Right atrium auricular region (tissue), 2 donors: ENCODE results near the gene NSG1.

- PRO-cap: no peak
- RAMPAGE, long total RNA, 2 experiments: no peak in any of the 2 experiments
These were observed 9.0 kb downstream of the NOP14 start for GRCh38 chr4:2954175-2954624.

GRCh38 chr4:3099186-3099649, 24.7 kb downstream of the HTT start:
- PRO-cap: no peak
- RAMPAGE, long total RNA, 2 experiments: no peak in any of the 2 experiments

DNA sequence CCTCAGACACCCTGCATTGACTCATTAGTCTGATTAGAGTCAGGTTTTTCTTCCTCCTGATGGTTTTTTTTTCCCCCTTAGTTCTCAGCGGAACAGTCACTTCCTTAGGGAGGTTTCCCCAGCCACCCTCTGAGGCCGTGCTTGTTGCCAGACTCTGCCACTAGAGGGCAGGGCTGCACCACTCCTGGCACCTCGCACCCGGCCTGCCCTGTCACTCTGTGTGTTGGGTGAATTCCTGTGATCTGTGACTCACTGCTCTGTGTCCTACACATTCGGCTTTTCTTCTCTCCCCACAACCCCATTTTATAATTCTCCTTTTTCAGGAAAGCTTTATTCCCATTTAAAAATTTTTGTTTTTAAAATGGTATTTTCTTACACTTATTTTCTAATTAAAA, 32.1 kb downstream of the HTT start:
- PRO-cap: no peak
- RAMPAGE, long total RNA, 2 experiments: no peak in any of the 2 experiments

DNA sequence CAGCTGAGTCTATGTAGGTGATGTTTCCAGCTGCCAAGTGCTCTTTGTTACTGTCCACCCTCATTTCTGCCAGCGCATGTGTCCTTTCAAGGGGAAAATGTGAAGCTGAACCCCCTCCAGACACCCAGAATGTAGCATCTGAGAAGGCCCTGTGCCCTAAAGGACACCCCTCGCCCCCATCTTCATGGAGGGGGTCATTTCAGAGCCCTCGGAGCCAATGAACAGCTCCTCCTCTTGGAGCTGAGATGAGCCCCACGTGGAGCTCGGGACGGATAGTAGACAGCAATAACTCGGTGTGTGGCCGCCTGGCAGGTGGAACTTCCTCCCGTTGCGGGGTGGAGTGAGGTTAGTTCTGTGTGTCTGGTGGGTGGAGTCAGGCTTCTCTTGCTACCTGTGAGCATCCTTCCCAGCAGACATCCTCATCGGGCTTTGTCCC, 6.1 kb upstream of the MSANTD1 start:
- PRO-cap: no peak
- RAMPAGE, long total RNA, 2 experiments: no peak in any of the 2 experiments

GRCh38 chr4:3261417-3261892, 12.5 kb downstream of the MSANTD1 start:
- PRO-cap: unidirectional peak, minus-strand start at chr4:3261678
- RAMPAGE, long total RNA, 2 experiments: no peak in any of the 2 experiments

DNA sequence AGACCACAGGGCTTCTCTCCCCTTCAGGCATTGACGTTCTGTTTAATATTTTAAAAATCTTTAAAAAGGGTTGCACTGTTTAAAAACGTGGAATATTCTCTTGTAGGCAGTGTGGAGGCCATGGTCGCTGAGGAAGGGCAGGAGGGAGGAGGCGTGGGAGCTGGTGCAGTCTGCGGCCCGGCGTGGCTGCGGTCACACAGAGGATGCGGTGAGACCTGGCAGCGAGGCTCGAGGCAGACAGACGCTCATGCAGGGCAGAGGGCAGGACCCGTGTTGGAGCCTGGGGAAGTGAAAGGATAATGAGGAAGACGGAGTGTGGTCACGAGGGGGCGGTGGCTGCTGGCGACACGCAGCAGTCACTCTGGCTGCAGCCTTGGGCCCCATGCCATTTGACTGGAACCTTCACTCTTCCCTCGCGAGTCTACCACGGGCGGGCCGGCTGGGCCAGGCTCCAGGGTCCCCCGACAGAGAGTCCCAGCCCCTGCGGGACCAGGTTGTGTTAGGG, 68.9 kb upstream of the HGFAC start:
- PRO-cap: no peak
- RAMPAGE, long total RNA, 2 experiments: no peak in any of the 2 experiments

- PRO-cap: bidirectional peak, plus-strand start at chr4:3487117, minus-strand start at chr4:3486922
- RAMPAGE, long total RNA, 2 experiments: no peak in any of the 2 experiments
These were observed 23.8 kb downstream of the DOK7 start for GRCh38 chr4:3486779-3487339.

DNA sequence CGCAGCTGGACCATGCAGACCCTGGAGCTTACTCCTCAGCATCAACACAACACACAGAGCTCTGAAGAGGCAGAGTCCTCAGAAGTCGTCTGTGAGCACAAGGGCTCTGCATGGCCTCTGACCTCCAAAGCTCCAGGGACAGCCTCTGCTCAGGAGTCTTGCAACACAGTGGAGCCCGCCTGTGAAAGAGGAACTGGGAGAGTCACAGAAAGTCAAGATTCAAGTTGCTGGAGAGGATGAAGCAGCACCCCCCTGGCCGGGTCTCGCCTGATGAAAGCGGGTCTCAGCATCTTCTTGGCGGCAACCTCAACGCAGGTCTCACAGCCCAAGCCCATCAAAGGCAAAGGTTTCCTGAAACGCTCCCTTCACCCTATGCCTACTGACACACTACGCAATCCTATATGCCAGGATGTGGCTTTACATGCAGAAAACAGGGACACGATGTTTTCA, 2.8 kb downstream of the LRPAP1 start:
- PRO-cap: no peak
- RAMPAGE, long total RNA, 2 experiments: no peak in any of the 2 experiments

- PRO-cap: unidirectional peak, minus-strand start at chr4:3984887
- RAMPAGE, long total RNA, 2 experiments: no peak in any of the 2 experiments
These were observed 218.5 kb downstream of the ADRA2C start for GRCh38 chr4:3984647-3985206.

DNA sequence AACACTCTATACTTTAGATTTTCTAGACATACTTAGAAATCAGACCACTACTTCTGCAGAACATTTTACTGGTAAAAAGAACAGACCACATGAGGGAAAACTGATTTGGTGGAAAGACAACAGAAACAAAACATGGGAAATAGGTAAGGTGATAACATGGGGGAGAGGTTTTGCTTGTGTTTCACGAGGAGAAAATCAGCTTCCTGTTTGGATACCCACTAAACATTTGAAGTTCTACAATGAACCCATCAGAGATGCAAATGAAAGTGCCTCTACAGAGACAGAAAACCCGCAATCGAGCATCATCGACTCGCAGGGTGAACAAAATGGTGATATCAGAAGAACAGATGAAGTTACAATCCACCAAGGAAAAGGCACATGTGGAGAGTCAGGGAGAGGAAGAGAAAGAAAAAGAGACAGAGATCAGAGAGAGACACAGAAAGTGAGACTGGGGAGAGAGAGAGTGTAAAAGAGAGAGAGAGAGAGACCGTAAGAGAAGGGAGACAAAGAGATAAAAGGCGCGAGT, 153.2 kb downstream of the OTOP1 start:
- PRO-cap: no peak
- RAMPAGE, long total RNA, 2 experiments: no peak in any of the 2 experiments

DNA sequence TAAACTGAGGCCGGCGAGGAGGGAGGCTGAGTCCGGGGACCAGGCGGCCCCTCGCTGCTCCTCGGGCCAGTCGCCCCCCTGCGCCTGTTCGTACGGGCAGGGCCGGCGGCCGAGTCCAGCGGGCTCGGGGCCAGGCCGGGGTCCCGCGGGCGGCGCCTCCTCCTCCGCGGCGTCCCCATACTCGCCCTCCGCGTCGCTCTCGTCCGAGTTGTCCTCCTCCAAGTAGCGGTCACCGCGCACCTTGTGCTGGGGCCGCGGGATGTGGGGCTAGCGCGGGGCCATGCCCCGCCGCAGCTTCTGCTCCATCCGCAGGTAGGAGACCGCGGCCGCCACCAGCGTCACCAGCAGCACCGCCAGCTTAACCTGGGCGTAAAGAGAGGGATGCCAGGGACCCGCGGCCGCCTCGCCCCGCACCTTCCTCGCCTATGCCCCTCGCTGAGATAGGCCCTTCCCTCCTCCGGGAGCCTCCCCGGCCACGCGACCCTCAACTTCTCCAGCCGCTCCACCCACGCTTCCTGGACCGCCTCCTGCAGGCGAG, 83.3 kb downstream of the OTOP1 start:
- PRO-cap: no peak
- RAMPAGE, long total RNA, 2 experiments: no peak in any of the 2 experiments

DNA sequence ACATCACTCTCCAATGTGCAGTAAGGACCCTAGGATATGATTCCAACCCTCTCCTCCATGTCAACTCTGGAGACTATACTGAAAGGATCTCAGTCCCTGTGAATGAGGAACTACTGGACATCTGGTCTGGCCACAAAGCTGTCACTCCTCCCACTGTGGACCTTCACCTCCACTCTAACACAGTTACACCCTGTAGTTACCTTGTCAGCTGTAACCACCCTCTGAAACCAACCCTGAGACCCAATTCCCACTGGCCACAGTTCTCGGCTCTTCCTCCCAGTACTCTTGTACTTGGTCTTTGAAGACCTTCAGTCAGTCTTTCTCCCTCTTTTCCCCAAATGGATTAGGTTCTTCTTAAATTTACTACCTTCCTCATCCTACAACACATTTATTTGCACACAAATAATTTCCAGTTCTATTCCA, 2.8 kb downstream of the TMEM128 start:
- PRO-cap: no peak
- RAMPAGE, long total RNA, 2 experiments: no peak in any of the 2 experiments

- PRO-cap: unidirectional peak, plus-strand start at chr4:4387105
- RAMPAGE, long total RNA, 2 experiments: start-site peak on the plus strand in 2 of 2 experiments, at chr4:4386995-4387124 at its widest, 32 to 192 reads per replicate
These were observed at the start of gene NSG1 for GRCh38 chr4:4386621-4387294. Gene NSG1, plus strand, starts transcription at chr4:4387102.

DNA sequence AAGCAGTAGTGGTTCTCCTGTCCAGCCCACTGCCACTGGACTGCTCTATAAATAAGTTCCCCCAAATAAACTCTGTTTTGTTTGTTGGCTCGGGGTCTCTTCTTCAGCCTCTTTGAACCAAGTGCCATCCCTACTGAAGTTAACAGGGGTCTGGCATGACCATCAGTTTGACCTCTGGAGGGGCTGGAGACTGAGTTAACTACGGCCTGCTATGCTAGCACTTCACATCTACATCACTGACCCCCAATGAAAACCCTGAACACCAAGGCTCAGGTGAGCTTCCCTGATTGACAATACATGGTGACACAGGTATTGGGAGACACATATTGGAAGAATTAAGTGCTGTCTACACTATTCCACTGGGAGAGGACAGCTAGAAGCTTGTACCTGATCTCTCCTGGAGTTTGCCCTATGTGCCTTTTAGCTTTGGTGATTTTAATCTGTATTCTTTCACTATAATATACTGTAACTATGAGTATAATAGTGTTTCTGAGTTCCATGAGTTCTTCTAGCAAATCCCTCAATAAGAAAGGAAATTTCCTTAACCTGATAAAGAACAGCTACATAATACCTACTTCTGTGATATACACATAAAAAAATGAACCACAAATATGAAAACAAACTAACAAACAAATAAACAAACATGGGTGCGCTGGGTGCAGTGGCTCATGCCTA, 57.4 kb downstream of the NSG1 start:
- PRO-cap: no peak
- RAMPAGE, long total RNA, 2 experiments: no peak in any of the 2 experiments

DNA sequence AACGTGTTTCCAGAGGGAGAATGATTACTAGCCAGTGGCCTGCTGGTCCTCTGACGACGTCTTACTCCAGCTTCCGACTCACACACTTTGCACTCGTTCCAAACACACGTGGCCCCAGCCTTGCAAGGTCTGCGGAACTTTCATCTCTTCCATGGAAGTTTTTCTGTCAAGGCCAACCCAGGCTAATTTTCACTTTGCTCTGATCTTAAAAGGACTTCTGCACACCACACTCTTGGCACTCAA, 69.5 kb downstream of the STX18 start:
- PRO-cap: no peak
- RAMPAGE, long total RNA, 2 experiments: no peak in any of the 2 experiments

GRCh38 chr4:4540927-4541655, 757 bp downstream of the STX18 start:
- PRO-cap: no peak
- RAMPAGE, long total RNA, 2 experiments: no peak in any of the 2 experiments

GRCh38 chr4:4575105-4576060, 33.5 kb upstream of the STX18 start:
- PRO-cap: bidirectional peak, plus-strand start at chr4:4575490, minus-strand start at chr4:4575322; unidirectional peak, minus-strand start at chr4:4575592
- RAMPAGE, long total RNA, 2 experiments: no peak in any of the 2 experiments

DNA sequence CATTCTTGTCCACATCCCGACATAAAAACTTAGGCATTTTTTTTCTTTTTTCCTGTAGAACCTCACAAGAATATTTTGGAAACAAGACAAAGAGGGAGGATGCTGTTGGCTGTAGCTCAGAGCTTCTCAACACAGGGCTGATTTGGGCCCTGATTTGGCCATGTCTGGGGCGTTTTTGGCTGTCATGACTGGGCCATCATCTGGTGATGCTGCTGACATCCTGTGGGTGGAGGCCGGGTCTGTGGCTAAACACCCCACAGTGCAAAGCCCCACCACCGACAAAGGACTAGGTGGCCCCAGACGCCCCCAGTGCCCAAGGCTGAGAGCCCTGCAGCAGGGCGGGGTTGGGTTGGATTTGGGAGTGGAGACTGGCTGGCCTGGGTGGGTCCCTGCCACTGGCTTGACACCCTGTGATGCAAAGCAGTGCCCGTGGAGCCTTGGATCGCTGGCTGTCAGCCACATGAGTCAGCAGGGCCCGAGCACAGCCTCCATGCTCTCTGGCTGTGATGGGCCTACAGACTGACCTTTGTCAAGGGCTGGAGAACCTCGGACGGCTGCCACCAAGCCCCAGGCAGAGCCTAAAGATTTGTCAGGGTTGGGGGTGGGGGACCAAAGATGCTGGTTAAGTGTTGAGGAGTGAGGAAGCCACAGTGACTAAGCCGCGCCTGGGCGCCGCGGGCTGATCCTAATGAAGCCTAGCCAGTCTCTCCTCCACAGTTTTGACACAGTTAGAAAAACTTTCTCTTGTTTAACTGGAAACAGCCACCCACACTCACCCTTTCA, 28.3 kb downstream of the CYTL1 start:
- PRO-cap: unidirectional peak, plus-strand start at position 653 of the sequence
- RAMPAGE, long total RNA, 2 experiments: no peak in any of the 2 experiments

DNA sequence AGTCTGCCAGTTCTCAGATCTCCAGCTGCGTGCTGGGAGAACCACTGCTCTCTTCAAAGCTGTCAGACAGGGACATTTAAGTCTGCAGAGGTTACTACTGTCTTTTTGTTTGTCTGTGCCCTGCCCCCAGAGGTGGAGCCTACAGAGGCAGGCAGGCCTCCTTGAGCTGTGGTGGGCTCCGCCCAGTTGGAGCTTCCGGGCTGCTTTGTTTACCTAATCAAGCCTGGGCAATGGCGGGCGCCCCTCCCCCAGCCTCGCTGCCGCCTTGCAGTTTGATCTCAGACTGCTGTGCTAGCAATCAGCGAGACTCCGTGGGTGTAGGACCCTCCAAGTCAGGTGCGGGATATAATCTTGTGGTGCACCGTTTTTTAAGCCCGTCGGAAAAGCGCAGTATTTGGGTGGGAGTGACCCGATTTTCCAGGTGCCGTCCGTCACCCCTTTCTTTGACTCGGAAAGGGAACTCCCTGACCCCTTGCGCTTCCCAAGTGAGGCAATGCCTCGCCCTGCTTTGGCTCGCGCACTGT, 264.4 kb downstream of the EVC2 start:
- PRO-cap: no peak
- RAMPAGE, long total RNA, 2 experiments: no peak in any of the 2 experiments

DNA sequence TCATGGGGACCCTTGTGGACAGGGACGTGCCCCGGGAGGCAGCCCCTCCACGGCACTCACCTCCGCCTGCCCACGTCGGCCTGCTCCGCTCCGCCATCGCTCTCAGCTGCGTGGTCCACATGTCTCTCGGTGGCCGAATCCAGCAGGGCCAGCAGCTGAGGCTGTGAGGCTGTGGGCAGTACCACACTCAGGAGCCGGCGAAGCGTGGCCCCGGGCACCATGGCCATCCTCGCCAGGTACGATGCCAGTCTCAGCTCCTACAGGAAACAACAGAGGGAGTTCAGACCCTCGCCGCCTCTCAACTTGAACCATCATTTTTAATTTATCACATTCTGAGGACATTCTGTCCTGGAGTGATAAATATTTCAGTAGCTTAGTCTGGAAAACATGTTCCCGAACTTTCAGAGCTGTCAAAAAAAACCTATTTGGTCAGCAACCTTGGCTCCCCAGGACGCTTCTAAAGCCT, 139.9 kb downstream of the EVC2 start:
- PRO-cap: no peak
- RAMPAGE, long total RNA, 2 experiments: no peak in any of the 2 experiments